Adrenal gland (tissue), 7 donors: Measurements from ENCODE around the gene PRKCH.

GRCh38 chr14:60245530-60246052 lies 3.4 kb upstream of the PPM1A start:
- PRO-cap, 3 experiments: no peak in any of the 3 experiments
- RAMPAGE, long total RNA, 4 experiments: no peak in any of the 4 experiments
- RRBS: no CpG with 5 or more reads among the region's 2 CpGs

- PRO-cap, 3 experiments: peak in 3 of 3 experiments; most common plus-strand start chr14:60248148 (in 1); most common minus-strand start chr14:60248017 (in 2)
- RAMPAGE, long total RNA, 4 experiments: no peak in any of the 4 experiments
- RRBS: no CpG with 5 or more reads among the region's 12 CpGs
Measured at GRCh38 chr14:60247794-60248275, 1.2 kb upstream of the PPM1A start.

GRCh38 chr14:60272891-60273780 lies 24.1 kb downstream of the PPM1A start:
- PRO-cap, 3 experiments: no peak in any of the 3 experiments
- RAMPAGE, long total RNA, 4 experiments: no peak in any of the 4 experiments
- RRBS: no CpG with 5 or more reads among the region's 4 CpGs

DNA sequence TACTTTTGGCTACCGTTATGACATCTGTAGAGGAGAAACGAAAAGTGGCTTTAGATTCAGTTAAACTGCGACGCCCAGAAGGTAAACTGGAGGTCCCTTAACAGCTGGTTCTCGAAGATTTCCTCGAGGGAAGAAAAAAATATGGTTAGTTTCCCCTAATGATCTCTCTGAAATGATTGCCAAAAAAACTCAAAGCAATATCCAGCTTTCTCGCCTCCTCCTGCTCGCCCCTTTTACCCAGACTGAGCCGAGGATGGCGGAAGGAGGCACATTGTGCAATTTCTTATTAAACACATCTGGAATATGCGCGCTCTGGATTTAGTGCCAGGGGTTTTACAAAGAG lies 5.8 kb downstream of the SIX1 start:
- PRO-cap, 3 experiments: no peak in any of the 3 experiments
- RAMPAGE, long total RNA, 4 experiments: no peak in any of the 4 experiments
- RRBS: no CpG with 5 or more reads among the region's 12 CpGs

- PRO-cap, 3 experiments: no peak in any of the 3 experiments
- RAMPAGE, long total RNA, 4 experiments: no peak in any of the 4 experiments
- RRBS: no CpG with 5 or more reads among the region's 8 CpGs
Measured at GRCh38 chr14:60980646-60980893, 309 bp downstream of the TRMT5 start.

DNA sequence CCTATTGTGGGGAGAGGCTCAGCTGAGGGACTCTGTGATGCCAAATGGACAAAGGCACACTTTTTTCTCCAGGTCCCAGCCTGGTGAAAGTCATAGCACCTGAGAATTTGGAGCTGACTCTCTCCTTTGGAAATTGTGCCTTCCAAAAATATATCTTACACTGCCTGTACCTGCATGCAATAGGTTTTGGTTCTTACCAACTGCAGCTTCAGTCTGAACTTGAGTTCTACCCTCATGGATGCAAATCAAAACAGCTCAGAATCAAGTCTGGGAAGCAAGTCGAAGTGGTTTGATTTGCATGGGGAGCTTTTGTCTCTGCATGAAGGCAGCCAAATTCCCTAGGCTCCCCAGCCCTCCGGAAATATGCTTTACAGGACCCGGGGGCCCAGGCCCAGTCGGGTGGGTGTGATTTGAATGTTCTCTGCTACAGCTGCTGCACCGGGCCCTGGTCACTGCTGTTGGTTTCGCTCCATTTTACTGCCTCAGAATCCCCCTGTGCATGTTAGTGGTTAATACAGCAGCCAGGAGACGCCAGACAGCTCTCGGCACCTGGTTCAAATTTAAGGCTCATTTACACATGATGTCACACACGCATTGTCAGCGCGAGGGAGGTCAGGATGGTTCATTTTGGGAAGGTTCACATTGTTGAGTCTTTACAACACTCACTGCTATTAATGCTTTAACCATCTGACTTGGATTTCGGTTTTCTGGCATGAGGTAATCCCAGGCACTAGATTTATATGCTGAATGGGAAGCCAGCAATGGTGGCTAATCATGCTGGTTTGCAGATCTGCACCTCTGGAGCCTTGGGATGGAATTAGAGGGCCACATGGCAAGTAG lies 99.5 kb downstream of the SLC38A6 start:
- PRO-cap, 3 experiments: no peak in any of the 3 experiments
- RAMPAGE, long total RNA, 4 experiments: no peak in any of the 4 experiments
- RRBS: 79% methylated on average over 3 of the region's 12 CpGs

- PRO-cap, 3 experiments: no peak in any of the 3 experiments
- RAMPAGE, long total RNA, 4 experiments: no peak in any of the 4 experiments
- RRBS: no CpG with 5 or more reads among the region's 3 CpGs
Measured at GRCh38 chr14:61098362-61098561, 117.2 kb downstream of the SLC38A6 start.

GRCh38 chr14:61103146-61104478 lies 122.6 kb downstream of the SLC38A6 start:
- PRO-cap, 3 experiments: no peak in any of the 3 experiments
- RAMPAGE, long total RNA, 4 experiments: no peak in any of the 4 experiments
- RRBS: no CpG with 5 or more reads among the region's 18 CpGs

- PRO-cap, 3 experiments: no peak in any of the 3 experiments
- RAMPAGE, long total RNA, 4 experiments: no peak in any of the 4 experiments
- RRBS: no CpG with 5 or more reads among the region's 1 CpG
Measured at GRCh38 chr14:61277201-61277672, 3.9 kb downstream of the TMEM30B start.

- PRO-cap, 3 experiments: peak in 3 of 3 experiments; most common minus-strand start chr14:61281802 (in 3)
- RAMPAGE, long total RNA, 4 experiments: no peak in any of the 4 experiments
- RRBS: no CpG with 5 or more reads among the region's 8 CpGs
Measured at GRCh38 chr14:61281678-61282158, 580 bp upstream of the TMEM30B start.

DNA sequence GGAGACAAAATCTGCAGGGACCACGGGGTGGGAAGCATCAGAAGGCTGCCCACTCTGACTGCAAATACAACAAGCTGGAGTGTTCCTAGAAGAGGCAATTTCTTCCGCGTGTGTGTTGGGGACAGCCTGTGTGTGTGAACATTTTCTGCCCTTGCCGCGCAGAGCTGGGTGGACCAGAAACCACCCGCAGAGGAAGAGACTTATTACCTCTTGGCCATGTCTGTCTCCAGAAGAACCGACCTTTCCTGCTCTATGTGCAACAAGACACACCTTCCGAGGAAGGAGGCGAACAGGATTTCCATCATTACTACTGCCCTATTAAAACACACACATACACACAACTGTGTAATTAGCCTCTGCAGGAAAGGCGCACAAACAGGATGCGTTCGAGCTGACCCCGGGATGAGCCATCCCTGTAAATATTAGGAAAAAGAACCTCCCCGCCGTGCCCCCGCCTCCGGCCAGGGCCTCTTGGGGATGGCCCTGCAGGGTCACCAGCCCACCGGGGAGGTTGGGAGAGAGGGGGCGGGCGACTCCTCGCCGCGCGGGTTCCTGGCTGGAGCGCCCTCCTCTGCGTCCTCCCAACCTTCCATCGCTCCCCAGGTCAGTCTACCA lies 550 bp upstream of the PRKCH start:
- PRO-cap, 3 experiments: no peak in any of the 3 experiments
- RAMPAGE, long total RNA, 4 experiments: no peak in any of the 4 experiments
- RRBS: 3% methylated on average over 6 of the region's 27 CpGs

DNA sequence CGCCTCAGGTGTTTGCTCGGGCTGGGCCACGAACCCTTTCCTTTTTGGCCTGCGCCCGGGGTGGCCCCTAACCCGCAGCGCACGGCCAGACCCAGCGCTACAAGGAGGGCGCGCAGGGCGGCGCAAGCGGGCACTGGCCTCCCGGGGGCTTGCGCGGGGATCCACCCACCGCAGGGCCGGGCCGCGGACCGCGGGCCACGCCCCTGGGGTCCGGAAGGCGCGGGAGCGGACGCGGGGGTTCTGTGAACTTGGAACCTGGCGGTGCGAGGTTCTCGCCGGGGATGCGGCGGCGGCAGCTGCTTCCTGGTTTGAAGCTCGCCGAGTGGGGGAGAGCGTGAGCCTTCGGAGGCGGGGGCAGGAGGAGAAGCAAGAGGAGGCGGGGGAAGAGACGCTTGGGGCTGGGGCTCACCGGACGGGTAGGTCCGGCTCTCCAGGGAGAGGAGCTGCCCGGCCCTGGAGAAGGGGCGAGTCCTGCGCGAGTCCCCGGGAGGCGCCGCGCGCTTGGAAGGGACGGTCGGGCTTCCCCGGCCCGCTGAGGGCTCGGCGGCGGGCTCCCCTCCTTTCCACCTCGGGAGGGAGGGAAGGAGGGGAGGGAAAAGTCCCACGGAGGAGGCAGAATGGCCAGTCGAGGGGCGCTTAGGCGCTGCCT lies at the start of gene PRKCH:
Gene PRKCH, plus strand, starts transcription at position 243 of the 649 bp plus-strand sequence.
- PRO-cap, 3 experiments: peak in 3 of 3 experiments; most common plus-strand start position 384 of the sequence (in 2); most common minus-strand start position 310 of the sequence (in 2)
- RAMPAGE, long total RNA, 4 experiments: start-site peak on the plus strand in 3 of 4 experiments, centred at positions 232 to 434 of the sequence, 22 to 101 reads per replicate
- RRBS: 1% methylated on average over 34 of the region's 68 CpGs

DNA sequence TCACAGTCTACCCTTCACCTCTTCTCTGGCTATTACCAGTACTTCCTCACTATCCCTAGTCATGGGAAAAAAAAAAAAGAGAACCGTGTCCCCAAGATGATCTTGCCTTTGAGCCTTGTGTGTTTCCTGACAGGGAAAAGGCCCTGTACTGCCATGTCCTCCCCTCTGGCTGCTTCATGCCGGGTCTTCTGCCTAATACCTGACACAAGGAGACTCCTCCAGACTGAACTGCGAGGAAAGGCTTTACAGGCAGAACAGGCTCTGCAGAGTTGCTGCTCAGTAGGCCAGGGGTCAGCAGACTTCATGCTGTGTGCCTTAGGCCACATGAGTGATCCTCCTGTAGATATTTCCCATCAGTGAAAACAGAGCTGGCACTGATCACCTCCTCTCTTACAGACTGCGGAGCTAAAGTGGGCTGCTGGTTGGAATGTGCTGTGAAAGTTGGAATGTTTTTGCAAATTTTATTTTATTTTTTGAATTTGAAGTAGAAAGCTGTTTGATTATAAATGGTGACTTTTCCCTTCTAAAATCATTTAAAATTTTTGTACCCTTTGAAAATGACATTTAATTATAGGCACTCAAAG lies 47.0 kb downstream of the PRKCH start:
- PRO-cap, 3 experiments: no peak in any of the 3 experiments
- RAMPAGE, long total RNA, 4 experiments: no peak in any of the 4 experiments
- RRBS: no CpG with 5 or more reads among the region's 4 CpGs

DNA sequence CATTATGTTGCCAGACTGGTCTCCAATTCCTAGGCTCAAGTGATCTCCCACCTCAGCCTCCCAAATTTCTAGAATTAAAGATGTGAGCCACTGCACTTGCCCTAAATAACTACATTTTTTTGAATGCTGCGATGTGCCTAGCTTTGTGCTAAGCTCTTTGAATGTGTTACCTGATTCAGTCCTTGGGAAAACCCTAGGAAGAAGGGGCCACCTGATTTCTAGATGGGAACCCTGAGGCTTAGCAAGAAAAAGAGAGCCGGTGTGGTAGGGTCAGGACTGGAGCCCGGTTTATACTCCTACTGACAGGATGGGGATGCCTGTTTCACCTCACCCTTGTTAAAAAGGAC lies 119.7 kb downstream of the PRKCH start:
- PRO-cap, 3 experiments: no peak in any of the 3 experiments
- RAMPAGE, long total RNA, 4 experiments: no peak in any of the 4 experiments
- RRBS: no CpG with 5 or more reads among the region's 3 CpGs

DNA sequence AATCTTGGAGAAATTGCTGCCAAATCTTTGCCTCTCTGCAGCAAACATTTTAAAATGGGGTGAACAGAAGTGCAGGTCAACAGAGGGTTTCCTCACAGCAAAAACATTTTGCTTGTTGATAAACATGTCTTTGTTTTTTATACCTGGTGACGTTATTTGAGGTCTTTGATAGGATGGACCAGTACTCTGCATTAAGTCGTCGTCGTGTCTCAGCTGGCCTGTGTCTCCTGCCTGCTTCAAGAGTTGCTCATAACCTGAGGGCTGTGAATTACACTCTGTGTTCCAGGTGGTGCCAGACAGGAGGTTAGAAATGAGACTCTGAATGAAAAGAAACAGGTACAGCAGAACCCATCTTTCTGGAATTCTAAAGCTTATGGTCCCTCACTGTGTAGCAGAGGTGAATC lies 161.0 kb downstream of the PRKCH start:
- PRO-cap, 3 experiments: no peak in any of the 3 experiments
- RAMPAGE, long total RNA, 4 experiments: no peak in any of the 4 experiments
- RRBS: no CpG with 5 or more reads among the region's 4 CpGs

- PRO-cap, 3 experiments: peak in 3 of 3 experiments; most common plus-strand start chr14:61512335 (in 1); most common minus-strand start chr14:61512184 (in 2)
- RAMPAGE, long total RNA, 4 experiments: no peak in any of the 4 experiments
- RRBS: no CpG with 5 or more reads among the region's 1 CpG
Measured at GRCh38 chr14:61512011-61512402, 183.3 kb upstream of the HIF1A start.

DNA sequence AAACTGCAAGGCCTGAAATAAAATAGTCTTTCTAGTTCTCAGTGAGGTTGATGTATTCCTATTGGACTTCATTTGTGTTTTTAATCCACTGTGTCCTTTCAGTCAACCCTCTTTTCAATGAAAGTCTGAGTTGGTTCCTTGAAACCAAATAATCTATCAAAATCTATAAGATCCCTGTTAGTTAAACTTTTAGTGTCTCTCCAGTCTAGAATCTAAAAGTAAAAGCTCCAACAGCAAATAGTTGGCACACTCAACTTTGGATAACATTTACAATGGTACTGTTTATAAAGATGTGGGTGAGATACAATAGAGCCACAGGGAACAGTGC lies 56.9 kb upstream of the HIF1A start:
- PRO-cap, 3 experiments: no peak in any of the 3 experiments
- RAMPAGE, long total RNA, 4 experiments: no peak in any of the 4 experiments

DNA sequence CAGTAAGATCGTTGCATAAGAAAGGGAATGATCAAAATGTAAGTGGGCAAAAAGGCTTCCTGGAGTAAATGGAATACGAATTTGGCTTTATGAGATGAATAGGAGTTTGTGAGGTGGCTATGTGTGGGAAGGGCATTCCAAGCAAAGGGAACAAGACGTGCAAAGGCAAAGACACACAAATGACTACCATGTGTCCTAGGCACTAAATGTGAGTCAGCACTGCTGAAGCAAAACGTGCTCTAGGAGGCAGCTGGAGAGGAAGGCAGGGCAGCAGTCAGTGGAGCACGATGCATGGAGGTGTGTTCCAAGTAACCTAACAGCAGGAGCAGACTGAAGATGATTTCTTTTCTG lies 53.0 kb upstream of the HIF1A start:
- PRO-cap, 3 experiments: no peak in any of the 3 experiments
- RAMPAGE, long total RNA, 4 experiments: no peak in any of the 4 experiments
- RRBS: no CpG with 5 or more reads among the region's 5 CpGs

DNA sequence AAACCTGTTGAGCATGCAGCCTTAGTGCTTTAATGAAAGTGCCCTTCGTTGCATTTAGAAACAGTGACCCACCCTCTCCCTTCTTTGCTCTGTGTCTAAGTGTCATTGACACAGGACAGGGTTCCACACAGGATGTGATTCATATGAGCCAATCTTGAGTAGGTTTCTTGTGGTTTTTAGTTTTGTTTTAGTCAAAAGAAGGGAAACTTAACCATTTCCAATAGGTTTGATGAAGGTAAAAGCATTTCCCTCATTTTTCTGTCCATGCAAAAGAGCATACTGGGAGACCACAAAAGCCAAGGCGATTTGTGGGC lies 32.7 kb upstream of the HIF1A start:
- PRO-cap, 3 experiments: no peak in any of the 3 experiments
- RAMPAGE, long total RNA, 4 experiments: no peak in any of the 4 experiments
- RRBS: no CpG with 5 or more reads among the region's 2 CpGs

DNA sequence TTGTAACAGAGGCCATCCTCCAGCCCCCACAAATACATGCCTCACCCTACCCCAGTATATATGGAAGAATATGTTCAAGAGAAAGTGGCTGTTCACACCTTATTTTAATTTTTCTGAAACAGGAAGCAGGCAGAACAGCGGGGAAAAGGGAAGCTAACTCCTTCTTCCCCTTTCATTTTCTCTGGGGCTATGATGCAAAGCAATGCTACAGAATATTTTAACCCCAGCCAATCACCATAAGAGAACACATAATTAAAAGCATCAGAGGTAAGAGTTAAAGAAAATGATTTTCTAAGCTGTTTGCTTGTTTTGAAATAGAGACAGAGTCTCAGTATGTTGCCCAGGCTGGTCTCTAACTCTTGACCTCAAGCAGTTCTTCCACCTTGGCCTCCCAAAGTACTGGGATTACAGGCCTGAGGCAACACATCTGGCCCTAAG lies 31.6 kb upstream of the HIF1A start:
- PRO-cap, 3 experiments: peak in 1 of 3 experiments; most common minus-strand start position 115 of the sequence (in 1)
- RAMPAGE, long total RNA, 4 experiments: no peak in any of the 4 experiments
- RRBS: no CpG with 5 or more reads among the region's 1 CpG